Type B pancreatic cell (in vitro differentiated cells): ENCODE measurements around the genes BBS10 and ZDHHC17.

DNA sequence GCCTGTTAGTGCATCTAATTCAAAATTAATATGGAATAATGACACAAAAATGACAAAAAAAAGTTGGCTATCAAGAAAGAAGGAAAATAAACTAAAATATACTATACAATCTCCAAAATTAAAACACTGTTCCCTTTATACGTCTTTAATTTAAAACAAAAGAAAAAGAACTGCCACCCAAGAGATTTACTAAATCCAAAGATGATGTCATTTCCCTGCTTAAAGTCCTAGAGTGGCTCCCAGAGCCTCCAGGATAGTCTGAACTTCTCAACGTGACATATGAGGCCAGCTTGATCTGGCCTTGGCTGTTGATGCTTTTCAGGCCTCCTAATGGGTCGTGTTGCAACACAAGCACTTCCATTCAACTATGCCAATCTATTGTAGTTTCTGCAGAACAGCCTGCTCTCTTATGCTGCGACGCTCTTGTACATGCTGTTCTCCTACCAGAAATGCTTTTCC lies 35.6 kb downstream of the LGR5 start:
- PRO-cap = no peak

DNA sequence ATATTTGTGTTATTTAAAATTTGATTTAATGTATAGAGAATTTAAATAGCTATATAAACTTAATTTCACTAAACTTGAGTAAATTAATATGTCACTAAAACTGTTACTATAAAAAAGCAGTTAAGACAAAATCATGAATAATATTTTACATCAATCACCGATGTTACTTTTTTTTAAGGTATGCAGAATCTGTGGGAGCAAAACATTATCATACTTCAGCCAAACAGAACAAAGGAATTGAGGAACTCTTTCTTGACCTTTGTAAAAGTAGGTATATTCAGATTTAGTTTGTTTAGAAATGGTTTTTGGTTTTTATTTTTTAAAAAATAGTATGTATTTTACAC lies 27.7 kb downstream of the RAB21 start:
- PRO-cap = no peak

DNA sequence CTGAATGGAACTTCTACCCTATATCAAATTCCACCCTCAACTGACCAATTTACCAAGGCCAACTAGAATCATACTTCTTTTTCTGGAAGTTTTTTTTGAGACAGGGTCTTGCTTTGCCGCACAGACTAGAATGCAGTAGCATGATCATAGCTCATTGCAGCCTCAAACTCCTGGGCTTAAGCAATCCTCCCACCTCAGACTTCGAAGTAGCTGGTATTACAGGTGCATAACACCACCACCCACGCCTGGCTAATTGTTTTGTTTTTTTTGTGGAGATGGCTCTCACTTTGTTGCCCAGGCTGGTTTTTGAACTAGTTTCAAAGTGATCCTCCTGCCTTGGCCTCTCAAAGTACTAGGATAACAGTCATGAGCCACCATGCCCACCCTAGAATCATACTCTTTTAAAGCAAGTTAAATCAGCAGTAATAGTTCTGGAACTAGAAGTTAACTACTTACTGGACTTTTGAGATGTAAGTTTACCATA lies 37.2 kb downstream of the RAB21 start:
- PRO-cap = no peak

DNA sequence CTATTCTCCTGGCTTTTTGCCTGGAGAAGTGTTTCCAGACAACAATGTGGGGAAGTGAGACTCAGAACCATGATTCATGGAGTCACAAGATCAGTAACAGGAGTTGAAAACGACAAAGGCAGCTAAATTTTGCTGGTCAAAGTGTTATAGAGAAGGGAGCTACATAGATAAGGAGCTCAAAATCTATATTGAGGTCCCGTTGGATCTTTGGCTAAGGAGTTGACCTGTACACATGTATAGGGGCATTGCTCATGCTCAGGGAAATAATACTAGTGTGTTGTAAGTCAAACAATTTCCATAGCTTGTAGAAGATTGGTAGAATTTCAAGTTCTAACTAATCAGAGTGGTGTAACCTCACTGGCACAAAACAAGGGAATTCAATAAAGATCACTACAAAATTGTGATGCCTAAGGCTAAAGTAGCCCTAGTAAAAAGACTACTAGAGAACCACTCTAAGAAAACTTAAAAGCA lies 475.5 kb downstream of the TRHDE start:
- PRO-cap = no peak

DNA sequence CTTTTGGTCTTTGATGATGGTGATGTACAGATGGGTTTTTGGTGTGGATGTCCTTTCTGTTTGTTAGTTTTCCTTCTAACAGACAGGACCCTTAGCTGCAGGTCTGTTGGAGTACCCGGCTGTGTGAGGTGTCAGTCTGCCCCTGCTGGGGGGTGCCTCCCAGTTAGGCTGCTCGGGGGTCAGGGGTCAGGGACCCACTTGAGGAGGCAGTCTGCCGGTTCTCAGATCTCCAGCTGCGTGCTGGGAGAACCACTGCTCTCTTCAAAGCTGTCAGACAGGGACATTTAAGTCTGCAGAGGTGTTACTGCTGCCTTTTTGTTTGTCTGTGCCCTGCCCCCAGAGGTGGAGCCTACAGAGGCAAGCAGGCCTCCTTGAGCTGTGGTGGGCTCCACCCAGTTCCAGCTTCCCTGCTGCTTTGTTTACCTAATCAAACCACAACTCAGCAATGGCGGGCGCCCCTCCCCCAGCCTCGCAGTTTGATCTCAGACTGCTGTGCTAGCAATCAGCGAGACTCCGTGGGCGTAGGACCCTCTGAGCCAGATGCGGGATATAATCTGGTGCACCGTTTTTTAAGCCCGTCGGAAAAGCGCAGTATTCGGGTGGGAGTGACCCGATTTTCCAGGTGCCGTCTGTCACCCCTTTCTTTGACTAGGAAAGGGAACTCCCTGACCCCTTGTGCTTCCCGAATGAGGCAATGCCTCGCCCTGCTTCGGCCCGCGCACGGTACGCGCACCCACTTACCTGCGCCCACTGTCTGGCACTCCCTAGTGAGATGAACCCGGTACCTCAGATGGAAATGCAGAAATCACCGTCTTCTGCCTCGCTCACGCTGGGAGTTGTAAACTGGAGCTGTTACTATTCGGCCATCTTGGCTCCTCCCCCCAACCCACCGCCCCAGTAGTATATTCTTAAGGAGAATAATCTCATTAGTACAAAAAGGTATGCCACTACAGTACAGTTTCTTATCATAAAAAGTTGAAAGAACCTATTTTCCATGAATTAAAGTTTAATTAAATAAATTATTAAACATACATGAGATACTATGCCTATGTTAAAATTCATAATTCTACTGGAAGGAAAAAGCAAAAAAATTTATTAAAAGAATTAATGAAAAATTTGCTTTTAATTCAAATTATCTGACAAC lies 28.6 kb upstream of the ATXN7L3B start:
- PRO-cap = no peak

DNA sequence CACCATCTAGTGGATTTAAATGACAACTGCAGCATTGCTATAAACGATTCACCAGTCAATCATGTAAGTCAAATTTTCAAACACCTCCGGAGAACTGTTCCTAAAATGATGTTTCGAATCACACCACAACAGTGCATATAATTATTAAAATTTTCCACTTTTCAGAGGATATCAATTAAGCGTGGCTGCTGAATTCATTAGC lies 339 bp upstream of the ATXN7L3B start:
- PRO-cap = no peak

DNA sequence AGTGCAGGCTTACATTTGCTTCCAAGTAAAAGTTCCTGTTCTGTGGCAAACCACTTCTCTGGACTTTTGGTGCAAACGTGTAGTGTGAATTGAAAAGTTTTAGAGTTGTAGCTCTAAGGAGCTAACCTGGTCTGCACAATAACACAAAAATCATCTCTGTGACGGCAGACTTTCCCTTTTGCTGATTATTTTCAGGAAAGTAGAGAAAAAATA lies 2.4 kb upstream of the GLIPR1 start:
- PRO-cap = no peak

DNA sequence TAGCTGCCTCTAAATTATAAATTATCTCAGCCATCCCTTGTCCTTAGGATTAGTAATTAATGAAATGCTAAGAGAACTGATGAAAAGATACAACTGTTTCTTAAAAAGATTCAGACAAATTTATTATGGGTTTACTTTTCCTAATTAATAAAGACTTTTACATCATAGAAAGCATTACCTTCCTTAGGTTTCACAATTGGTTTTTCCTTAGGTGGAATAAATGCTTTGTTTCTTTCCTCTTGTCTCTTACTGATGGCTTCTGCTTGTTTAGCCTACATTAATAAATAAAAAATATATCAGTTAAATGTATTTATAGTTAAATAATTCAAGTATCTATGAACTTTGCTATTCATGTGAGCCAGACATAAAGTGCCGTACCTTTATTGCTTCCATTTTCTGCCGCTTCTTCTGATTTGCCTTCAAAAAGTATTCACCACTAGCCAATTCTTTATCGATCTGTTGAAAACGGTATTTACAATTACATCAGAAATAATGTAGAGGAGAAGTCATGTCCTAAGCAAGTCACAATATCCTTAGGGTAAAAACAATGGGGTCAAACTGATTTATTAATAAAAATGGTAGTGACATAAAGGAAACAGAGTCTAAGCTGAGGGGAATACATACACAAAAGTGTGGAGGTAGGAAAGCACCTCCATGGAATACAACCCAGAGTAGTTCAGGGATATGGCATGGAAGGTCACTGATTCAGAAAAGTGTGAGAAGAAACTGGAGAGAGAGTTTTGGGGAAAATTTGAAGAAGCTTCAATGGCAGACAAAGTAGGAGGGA lies 9.7 kb downstream of the KRR1 start:
- PRO-cap = no peak

GRCh38 chr12:76028489-76028994 lies 55.9 kb downstream of the NAP1L1 start:
- PRO-cap = no peak

GRCh38 chr12:76346907-76347445 lies 1.2 kb downstream of the BBS10 start:
- PRO-cap = no peak

GRCh38 chr12:76347992-76348694 lies at the start of gene BBS10:
Gene BBS10 (minus strand): TSS chr12:76348415.
- PRO-cap = no peak

DNA sequence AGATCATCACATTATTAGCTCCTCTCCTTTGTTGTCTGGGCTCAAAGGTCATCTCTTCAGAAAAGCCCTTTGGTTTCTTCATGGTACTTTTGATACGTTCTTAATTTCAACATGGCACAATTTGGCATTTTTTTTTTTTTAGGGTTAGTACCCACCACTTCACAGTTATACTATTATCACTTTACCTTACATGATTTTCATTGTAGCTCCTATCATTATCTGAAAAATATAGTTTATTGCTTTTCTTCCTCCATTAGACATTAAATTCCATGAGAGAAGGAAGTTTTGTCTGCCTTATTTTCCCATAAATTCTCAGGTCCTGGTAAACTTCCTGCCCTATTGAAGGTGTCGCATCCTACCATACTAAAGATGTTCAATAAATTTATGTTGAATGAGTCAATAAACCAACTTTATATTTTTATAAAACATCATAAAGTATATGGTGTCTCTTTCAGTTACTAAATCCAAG lies 104.7 kb upstream of the BBS10 start:
- PRO-cap = no peak

GRCh38 chr12:76519682-76520262 lies 39.8 kb downstream of the OSBPL8 start:
- PRO-cap = no peak

- PRO-cap = no peak
Measured at GRCh38 chr12:76523485-76523847, 36.1 kb downstream of the OSBPL8 start.

DNA sequence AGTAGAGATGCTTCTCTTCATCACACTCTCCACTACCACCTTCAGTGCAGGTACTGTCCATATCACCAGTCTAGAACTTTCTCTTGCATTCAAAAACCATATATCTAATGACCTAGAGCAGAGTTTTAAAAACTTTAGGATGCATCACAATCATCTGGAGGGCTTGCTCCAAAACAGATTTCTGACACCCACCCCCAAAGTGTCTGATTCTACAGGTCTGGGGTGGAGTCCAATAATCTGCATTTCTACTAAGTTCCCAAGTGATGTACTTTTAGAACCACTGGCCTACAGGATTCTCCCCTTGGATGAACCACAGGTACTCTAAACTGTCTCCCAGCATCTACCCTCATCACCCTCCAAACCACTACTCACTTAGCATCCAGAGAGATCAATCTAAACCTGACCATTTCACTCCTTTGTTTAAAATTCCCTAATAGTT lies 17.2 kb downstream of the OSBPL8 start:
- PRO-cap = no peak

DNA sequence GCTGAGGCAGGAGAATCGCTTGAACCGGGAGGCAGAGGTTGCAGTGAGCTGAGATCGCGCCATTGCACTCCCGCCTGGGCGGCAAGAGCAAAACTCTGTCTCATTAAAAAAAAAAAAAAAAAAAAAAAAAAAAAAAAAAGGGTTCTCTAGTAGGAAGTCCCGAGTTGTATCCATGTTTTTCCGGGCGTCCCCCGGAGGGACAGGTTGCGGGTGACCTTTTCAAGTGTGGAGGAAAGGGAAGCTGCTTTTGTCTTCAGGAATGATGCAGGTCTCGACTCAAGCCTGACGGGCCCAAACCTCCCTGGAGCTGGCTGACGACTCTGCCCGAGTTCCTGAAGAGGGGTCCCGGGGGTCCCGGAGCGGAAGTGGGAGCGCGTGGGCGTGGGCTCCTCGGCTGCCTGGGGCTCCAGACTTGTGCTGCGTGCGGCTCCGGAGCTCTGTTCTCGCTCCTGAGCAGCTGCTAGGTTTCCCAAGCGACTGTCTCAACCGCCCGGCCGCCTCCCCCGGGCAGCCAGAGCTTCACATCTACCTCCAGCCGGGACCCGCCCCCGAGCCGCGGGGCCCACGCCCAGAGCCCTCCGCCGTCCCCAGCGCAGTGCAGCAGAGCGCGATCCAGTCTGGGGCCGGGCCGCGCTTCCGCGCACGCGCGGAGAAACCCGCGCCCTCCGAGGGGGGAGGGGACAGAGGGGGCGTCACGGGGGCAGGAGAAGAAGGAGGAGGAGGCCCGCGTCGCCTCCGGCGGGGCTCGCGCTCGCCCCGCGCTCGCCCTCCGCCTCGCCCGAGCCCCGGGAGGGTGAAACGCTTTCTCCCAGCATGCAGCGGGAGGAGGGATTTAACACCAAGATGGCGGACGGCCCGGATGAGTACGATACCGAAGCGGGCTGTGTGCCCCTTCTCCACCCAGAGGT lies at the start of gene ZDHHC17:
ZDHHC17 (plus strand) TSS at position 692 of the 908 bp plus-strand sequence.
- PRO-cap = bidirectional peak, plus-strand start at position 835 of the sequence, minus-strand start at position 523 of the sequence

- PRO-cap = no peak
Measured at GRCh38 chr12:76777592-76778164, 13.8 kb downstream of the ZDHHC17 start.

GRCh38 chr12:76877431-76877733 lies 1.4 kb downstream of the CSRP2 start:
- PRO-cap = no peak

DNA sequence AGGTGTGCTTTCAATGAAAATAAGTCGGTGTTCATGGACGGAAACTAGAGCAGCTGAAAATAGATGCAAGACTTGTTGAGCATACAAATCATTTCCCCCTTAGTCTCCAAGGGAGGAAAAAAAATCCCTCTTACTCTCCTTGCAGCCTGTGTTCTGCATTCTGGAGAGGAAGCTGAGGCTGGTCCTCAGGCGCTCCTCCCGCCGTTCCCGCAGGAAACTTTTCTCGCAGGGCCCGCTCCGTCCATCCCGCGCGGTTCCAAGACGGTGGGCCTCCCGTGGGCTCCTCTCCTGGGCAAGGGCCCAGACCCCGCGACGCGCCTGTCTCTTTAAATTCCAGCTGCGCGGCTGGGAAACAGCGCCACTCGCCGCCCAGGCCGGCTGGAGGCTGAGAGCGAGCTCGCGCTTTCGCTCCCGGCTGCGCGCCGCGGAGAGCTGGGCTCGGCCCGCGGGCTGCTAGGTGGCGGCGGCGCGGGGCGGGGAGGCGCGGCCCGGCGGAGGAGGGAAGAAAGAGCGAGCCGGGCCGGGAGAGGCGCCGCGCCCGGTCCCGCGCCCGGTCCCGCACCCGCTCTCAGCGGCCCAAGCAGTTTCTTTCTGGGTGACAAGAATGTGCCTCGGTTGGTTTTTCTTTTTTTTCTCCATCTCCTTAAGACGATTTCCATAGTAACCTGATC lies 259.2 kb upstream of the E2F7 start:
- PRO-cap = no peak

DNA sequence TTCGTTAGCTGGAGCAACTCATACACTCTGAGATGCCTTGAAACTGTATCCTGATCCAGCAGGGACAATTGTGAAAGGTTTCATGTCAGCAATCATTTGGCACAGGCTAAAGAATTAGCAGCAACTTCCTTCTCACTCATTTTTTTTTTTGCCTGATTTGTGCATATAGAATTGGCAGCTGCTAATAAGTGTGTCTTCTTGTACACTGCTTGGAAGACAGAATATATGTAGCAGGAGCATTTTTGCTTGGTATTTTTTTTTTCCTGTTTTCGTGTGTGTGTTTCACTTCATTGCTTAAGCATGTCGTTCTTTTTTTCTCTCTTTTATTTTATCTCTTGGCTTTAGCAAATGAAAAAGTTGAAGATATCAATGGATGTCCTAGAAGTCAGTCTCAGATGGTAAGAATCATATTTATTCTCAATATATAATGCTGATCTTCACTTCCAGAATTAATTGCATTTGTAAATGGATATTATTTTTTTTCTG lies 110.1 kb downstream of the NAV3 start:
- PRO-cap = no peak